ENCODE measurements around a stretch of chr3.

DNA sequence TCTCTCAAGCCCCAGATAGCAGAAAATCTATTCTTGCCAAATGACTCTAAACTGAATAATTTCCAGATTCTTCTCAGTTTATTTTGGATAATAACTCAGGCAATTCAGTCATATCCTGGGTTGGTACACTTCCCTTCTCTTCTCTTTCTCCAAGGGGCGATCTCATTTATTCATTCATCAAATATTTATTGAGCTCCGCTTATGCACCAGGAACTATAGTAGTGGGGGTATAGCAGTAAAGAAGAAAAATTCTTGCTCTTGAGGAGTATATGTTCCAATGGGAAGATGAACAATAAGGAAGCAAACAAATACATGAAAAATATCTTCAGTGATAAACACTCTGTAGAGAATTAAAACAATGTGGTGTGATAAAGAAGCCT, 13.5 kb upstream of the PCOLCE2 start:
- PRO-cap, result no peak

- PRO-cap, result no peak
Measured at GRCh38 chr3:142904492-142905124, 15.7 kb upstream of the PCOLCE2 start.

GRCh38 chr3:142987606-142987965, 13.8 kb upstream of the U2SURP start:
- PRO-cap, result no peak

- PRO-cap, result no peak
Measured at GRCh38 chr3:143150961-143151202, 31.3 kb downstream of the CHST2 start.

DNA sequence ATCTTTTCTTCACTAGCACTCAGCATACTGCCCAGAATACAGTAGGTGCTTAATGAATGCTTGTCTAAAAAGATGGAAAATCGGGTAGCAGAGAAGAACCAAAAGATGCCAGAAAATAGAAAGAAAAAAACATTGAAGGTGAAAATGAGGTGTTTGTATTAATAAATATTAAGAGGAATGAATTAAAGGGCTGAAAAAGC, 182.6 kb downstream of the CHST2 start:
- PRO-cap, result no peak

DNA sequence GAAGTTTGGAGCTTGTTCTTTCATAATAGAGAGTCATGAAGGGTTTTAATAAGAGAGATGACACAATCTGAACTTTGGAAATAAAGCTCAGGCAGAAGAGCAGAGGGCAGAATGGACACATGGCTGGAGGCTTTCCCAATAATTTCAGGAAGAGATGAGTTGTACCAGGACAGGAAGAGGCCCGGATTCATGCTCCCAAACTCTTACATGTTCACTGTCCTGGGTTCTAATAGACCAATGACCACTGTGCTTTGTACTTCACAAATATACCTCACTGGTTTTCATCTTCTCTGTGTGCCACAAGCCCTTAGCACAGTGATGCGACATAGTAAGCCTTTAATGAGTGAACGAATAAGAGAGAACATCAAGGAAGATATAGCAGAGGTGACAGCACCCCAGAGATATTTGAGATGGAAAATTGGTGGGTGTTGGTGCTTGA, 194.7 kb downstream of the SLC9A9 start:
- PRO-cap, result no peak

DNA sequence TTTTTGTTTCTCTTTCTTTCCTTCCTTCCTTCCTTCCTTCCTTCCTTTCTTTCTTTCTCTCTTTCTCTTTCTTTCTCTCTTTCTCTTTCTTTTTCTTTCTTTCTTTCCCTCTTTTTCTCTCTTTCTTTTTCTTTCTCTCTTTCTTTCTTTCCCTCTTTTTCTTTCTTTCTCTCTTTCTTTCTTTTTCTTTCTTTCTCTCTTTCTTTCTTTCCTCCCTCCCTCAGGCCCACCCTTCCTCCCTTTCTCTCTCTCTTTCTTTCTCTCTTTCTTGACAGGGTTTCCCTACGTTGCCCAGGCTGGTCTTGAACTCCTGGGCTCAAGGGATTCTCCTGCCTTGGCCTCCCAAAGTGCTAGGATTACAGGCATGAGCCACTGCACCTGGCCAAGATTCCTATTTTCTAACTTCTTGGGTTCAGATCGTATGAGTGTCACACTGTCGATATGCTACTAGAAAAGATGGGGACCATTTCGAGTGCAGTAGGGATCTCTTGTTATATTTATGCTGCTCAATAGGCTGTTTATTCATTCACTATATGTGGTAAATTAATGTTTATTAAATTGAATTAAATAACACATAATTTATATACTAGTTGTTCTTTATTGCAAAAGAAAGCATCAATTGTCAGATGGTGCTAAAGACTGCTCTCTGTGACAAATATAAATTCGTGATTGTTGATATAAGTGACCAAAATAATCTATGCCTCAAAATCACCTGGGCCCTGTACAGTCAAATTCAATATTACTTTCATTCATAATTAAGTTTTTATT, 83.1 kb downstream of the SLC9A9 start:
- PRO-cap, result no peak

DNA sequence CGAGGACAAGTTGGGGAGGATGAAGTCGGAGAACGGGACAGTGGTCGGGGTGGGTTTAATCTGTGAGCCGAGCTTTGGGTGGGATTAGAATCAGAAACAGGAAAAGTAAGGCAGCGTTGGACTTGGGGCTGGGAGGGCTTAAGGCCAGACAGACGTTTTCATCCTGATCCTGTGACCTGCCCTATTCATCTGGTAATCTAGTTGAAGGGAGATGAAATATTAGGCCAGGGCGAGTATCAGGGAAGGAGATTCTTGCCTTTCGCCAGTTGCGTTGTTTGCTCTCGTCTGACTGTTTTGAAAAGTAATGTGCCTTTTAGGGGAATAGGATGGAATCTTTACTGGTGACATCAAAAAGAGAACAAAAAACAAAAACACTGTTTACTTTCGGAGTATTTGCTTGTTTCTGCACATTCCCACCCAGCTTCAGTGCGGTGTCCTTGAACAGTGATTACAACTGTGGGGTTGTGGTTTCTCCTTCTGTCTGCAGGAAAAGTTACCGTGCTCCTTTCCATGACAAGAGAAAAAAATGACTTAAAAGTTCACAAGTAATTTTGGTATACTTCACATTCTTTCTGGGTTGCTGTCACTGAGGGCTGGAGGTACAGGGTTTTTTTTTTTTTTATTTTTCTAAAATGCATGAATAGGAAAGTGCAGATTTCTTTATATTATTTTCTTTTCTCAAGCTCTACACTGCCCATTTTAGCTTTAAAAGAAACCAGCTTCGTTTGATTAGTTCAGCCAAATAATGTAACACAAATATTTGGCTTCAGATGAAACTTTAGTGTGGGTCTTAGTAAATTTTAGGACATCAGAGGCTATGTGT, 2.1 kb downstream of the DIPK2A start:
- PRO-cap, result no peak

- PRO-cap, result no peak
Measured at GRCh38 chr3:143977338-143977746, 5.7 kb downstream of the DIPK2A start.

- PRO-cap, result no peak
Measured at GRCh38 chr3:144909580-144909813, 937.9 kb downstream of the DIPK2A start.

DNA sequence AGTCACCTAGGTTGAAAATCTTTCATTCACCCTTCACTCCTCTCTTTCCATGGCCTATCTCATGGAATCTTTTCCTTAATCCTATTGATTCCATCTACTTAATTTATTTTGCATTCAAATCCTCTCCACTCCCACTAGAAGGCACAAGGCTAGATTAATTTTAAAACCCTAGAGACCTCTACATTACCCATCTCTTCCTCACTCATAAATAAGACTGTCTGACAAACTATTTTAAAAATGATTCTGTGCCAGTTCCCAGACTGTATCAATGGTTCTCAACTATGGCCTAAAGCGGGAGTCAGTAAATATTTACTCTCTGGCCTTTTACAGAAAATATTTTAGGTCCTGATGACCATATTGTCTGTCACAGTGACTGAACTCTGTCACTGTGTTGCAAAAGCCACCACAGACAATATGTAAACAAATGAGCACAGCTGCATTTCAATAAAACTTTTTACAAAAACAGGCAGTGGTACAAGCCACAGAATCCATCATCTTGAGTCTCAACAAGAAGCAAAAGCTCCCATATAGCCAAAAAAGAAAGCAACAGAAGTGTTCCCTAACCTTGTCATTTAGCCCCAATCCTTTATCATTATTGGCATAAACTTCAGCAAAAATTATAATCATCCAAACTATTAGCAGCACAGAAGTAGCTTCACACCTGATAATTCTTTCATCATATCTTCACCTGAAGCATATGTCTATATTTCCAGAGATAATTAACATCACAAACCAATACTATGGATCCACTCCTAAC, 45.3 kb downstream of the PLOD2 start:
- PRO-cap, result no peak

GRCh38 chr3:146158573-146158949, 2.4 kb downstream of the PLOD2 start:
- PRO-cap, result no peak

DNA sequence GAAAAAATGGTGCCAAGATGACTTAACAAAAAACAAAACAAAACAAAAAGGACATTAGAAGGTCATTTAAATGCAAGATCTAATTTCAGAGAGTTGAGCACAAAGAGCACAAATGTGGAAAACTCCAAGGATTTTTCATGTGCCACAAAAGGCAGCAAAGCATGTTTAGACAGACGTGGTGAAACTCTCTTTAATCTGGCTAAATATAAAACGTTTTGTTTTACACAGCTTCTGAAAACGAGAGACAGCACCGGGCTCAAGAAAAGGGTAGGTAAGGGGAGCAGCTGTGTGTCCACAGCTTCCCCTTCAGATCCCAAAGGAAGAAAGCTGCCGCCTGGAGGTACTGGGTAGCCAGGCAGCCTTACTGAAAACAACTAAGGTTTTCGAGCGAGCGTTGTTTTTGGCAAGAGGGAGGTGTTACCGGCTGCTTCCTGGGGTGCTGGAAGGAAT, 953 bp downstream of the PLOD2 start:
- PRO-cap, result bidirectional peak, plus-strand start at position 397 of the sequence, minus-strand start at position 315 of the sequence

DNA sequence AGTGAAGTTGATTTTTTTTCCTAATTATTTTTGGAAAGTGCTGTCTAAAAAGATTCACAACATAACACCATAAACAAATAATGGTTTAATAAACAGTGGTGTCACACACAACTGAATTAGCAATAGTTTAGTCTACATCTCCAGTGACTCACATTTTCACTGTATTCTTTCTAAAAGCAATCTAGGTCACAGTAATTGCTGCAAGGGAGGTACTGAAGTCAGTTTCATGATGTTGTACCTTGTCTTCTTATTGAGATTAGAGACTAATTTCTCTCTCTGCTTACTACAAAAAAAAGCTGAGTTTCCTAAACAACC, 29.7 kb downstream of the PLSCR4 start:
- PRO-cap, result no peak

GRCh38 chr3:146308666-146309341, 57.9 kb upstream of the PLSCR4 start:
- PRO-cap, result no peak

DNA sequence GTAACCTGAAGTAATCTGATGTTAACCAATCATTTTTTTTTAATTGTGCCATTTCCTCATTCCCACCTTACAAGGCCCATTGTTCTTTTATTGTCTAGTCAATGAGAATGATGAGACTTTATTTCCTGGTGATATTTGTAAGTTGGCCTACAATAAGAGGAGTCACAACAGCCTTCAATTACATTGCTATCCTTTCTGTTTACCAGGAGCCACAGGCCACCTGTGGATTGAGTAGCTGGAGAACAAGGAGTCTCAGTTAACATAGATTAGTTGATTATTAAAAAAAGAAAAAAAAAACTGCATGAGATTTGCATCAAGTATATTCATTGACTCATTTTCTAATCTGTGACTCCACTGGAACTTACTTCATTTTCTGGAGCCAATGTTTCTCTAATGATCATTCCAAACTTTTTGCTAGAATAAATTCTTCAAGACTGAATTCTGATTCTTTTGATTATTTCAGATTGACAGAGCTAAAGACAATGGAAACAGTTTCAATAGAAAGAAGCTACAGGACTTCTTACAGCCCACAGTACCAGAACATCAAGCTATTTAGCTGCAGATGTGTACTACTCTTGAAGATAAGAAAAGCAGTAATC, 37.4 kb downstream of the PLSCR1 start:
- PRO-cap, result no peak

DNA sequence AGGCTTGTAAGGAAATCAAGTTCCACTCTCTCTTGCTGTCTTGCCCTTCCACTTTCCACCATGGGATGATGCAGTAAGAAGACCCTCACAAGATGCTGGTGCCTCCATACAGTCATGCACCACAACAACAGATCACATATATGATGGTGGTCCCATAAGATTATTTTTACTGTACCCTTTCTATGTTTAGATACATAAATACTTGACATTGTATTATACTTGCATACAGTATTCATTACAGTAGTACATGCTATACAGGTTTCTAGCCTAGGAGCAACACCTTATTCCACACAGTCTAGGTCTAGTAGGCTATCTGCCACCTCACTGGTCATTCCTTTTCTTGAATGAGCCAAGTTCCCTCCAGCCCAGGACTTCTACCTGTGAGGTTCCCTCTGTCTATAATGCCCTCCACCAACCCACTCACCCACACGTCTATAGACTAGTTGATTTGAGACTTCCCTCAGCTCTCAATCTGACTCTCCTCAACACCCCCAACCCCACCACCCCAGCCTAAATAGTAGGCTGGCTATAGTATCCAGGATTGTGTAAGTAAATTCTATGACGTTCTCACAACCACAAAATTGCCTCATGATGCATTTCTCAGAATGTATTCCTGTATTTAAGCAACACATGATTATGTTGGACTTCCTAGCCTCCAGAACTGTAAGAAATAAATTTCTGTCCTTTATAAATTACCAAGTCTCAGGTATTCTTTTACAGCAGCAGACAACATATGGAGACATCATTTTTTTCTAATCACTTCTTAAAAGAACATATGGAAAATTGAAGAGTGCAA, 2.3 kb downstream of the PLSCR1 start:
- PRO-cap, result no peak

- PRO-cap, result no peak
Measured at GRCh38 chr3:147732340-147732594, 323.1 kb downstream of the ZIC1 start.

- PRO-cap, result no peak
Measured at GRCh38 chr3:147939925-147940124, 530.7 kb downstream of the ZIC1 start.

DNA sequence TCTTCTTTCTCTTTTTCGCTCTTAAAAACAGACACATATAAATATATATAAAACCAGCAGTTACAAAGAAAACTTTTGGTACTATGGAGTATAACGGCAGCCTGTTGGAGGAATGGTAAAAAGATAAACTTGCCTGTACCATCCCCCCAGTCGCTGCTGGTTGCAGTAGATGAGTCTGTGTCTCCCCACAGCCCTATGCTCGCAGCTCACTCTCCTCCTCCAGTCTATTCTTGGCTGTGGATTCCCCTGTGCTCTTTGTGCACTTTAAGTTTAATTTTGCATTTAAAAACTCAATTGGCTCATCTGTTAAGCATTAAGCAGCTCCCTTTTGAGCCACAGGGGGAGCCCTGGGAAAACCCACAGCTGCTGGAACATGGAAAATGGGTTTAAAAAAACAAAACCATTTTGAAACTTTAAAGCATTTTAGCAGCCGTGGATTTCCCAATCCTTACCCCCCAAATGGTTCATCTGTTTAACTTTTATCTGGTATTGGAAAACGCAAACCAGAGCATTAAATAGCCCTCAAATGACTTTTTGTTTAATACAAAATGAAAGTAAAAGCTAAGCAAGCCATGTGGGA, 536.8 kb downstream of the ZIC1 start:
- PRO-cap, result no peak